ENCODE measurements around the genes TYR and AMOTL1.

GRCh38 chr11:89177642-89178328, at the start of gene TYR:
TSS of gene TYR (plus strand) at chr11:89177875.
- PRO-cap = no peak

DNA sequence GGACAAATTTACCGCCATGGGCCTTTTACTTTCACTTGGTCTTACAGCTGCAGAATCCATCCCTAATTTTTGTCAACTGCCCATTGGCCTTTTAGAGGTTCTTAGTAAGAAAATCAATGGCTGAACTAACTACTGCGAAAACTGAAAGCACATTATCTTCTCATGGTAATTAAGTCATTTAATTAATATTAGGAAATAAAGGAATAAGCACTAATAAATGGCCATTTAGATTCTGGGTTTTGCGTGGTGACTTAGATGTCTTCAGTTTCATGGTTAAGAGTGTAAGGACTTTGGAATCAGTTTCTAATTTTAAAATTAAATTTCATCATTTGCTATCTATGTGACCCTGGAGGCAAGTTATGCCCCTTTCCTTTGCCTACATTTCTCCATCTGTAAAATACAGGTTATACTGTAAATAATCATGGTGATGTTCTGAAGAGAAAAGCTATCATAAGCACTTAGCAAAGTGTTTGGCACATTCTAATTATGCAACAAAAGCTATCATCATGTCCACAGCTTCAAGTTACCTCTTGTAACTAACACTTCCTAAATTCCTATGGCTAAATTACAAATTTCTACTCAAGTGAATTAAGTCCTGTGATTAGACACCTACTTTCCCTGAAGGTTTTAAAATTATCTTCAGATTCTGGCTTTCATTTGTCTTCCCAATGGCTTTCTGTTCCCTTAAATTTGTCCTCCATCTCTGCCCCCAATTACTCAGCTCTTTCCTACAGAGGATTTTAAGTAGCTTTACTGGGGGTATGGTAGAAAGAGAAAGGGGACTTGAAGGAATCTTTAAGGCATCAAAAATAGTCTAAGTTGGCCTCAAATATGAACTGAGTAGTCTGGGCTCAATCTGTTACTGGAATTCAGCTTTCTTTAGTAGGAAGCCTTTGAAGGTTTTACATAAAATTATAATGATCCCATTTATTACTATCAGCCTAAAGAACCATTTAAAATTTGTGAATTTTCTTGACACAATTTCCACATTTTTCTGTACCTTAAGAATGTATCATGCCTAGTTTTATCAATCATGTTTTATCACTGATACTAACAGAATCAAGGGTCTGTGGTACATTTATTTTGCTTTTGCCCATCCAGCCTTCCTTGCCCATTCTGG, 26.3 kb downstream of the CHORDC1 start:
- PRO-cap = no peak

- PRO-cap = no peak
Observed at GRCh38 chr11:91982225-91982483, 242.5 kb upstream of the FAT3 start.

DNA sequence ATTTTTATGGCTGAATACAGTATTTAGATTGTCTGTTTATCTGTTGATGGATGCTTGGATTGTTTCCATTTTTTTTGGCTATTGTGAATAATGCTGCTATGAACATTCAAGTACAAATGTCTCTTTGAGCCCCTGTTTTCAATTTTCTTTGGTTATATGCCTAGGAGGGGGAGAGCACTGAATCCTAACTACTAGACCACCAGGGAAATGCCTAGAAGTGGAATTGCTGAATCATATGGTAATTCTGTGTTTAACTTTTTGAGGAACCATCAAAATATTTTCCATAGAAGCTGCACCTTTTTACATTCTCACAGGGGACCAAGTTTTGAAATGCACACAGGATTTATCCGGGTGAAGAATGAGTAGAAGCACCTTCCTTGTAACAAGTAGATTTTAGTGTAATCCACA, 139.4 kb upstream of the FAT3 start:
- PRO-cap = no peak

GRCh38 chr11:92226619-92227790, 2.4 kb downstream of the FAT3 start:
- PRO-cap = no peak

GRCh38 chr11:92969941-92970253, 446 bp downstream of the MTNR1B start:
- PRO-cap = no peak

- PRO-cap = no peak
Observed at GRCh38 chr11:93329908-93330241, 667 bp upstream of the DEUP1 start.

DNA sequence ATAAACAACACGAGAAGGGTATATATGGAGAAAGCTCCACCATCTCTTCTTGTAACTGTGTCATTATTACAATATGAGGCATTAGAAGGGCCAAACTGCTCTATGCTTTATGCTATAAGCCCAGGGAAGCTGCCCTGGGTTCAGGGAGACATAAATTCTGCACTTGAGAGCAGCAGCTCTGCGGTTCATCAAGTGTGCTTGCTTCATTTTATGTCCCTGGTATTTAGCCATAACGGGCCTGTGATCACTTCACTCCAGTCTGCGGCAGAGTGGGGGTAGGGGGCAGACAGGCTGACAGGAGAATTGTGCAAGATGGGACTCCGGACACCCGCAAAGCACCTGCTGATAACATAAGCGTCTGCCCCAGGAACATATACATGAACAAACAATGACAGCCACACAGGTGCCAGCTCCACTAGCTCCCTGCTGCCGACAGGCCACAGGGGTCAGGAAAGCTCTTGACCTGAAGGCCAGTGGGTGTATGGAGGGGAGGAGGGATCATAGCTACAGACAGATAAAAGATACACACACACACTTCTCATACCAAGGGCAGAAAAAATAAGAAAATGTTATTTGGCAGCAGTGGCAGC, 56.1 kb downstream of the SMCO4 start:
- PRO-cap = no peak

- PRO-cap = no peak
Observed at GRCh38 chr11:93536570-93536896, 6.7 kb downstream of the SMCO4 start.

- PRO-cap = unidirectional peak, minus-strand start at chr11:93742019
Observed at GRCh38 chr11:93741762-93742488, 453 bp downstream of the C11orf54 start.

- PRO-cap = unidirectional peak, plus-strand start at chr11:94119154
Observed at GRCh38 chr11:94118980-94119280, 9.7 kb upstream of the PANX1 start.

DNA sequence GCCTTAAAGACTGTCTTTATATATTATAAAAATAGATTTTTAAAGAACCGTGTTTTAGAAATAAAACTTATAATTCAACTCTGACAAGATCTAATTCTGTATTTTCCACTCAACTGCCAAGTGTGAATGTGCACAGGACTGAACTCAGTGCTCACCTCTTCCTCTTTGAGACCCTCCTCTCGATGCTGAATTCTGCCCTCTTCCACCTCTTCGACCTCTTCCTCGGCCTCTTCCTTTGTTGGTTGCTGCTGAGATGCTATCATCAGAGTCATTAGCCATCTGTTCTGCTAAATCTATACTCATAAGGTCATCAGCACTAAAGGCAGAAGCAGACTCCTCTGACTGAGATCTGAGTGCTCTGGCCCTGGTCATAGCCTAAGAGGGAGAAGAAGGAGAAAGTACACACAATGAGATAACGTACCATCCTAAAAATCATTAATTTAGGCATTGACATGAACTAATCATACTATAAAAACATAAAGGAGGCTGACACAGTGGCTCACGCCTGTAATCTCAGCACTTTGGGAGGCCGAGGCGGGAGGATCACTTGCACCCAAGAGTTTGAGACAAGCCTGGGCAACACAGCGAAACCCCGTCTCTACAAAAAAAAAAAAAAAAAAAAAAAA, 46.0 kb upstream of the GPR83 start:
- PRO-cap = no peak

DNA sequence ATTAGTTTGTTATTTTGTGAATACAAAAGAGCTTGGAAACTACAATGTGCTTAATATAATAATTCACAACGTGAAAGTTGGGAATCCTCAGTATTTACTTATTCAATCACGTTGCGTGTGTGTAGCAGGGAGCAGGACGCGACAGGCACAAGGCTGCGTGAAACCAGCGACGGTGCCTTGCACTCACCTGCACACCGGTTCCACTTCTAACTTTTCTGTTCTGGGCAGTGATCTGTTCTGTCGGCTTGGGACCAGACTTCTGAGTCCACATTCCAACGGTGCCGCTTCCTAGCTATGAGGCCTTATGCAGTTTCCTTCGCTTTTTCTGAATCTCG, 392 bp upstream of the C11orf97 start:
- PRO-cap = no peak

- PRO-cap = no peak
Observed at GRCh38 chr11:94513527-94514017, 1.3 kb downstream of the C11orf97 start.

DNA sequence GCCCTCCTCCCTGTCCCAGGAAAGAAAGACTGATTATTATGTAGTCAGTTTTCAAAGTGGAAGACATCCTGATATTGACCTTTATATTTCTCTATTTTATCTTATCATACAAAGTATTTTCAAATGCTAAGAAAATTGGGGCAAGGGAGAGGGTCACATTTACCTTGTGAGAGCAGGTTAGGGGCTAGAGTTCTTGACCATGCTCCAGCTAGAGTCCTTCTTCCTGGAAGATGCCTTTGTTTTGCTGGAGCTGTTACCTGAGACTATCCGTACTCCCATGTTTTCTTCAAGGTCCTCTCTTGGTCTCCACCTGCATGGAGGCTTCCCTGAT, 24.6 kb downstream of the PIWIL4 start:
- PRO-cap = no peak

DNA sequence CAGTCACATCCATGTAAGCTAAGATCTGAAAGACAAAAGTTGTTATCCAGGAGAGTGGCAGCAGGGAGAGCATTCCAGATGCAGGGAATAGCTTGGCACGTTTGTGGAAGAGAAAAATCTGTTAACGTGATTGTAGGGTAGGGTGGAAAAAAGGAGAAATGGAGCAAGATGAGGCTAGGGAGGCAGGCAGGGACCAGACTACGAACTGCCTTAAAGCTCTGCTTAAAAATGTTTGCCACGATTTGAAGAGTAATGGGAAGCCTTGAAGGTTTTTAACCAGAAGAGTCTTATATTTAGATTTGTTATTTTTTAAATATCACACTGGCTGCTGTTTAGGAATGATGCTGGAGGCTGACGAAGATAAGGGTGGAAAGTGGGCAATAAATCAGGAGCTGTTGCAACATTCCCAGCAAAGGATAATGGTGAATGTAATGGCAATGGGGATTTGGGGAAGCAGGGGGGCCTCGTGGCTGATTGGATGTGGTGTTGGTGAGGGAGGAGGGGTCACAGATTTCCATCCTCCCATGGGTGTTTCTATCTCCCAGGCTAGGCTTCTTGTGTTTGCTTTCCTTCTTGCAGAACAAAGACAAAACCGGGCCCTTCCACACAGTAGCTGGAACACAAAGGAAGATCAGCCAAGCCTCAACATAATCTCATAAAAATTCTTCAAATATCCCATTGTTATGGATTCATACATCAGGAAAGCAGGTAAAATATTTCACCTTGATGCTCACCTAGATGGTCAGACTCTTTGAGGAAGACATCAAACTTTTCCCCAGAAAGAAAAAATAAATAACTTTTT, 80.7 kb downstream of the PIWIL4 start:
- PRO-cap = unidirectional peak, plus-strand start at position 578 of the sequence

DNA sequence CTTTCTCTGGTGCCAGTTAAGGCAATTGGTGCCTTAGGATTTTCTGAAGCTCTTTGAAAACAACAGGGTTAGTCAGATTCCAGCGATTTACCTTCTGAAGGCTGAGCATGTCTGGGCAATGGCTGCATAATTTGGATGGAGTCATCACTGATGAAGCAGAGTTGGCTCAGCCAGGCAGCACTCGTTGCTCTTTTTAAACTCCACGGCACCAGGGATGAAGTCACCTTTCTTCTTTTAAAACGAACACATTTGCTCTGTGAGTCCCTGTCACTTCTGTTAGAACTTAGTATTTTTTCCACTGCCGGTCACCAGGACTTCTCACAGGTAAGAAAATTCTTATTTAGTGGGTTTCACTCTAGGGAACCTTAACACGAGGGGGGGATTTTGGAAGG, 61.9 kb upstream of the AMOTL1 start:
- PRO-cap = no peak

GRCh38 chr11:94767569-94768671, at the start of gene AMOTL1:
TSS of gene AMOTL1 (plus strand) at chr11:94768356.
- PRO-cap = bidirectional peak, plus-strand start at chr11:94768196, minus-strand start at chr11:94767972; unidirectional peak, plus-strand start at chr11:94768316; unidirectional peak, plus-strand start at chr11:94768423

DNA sequence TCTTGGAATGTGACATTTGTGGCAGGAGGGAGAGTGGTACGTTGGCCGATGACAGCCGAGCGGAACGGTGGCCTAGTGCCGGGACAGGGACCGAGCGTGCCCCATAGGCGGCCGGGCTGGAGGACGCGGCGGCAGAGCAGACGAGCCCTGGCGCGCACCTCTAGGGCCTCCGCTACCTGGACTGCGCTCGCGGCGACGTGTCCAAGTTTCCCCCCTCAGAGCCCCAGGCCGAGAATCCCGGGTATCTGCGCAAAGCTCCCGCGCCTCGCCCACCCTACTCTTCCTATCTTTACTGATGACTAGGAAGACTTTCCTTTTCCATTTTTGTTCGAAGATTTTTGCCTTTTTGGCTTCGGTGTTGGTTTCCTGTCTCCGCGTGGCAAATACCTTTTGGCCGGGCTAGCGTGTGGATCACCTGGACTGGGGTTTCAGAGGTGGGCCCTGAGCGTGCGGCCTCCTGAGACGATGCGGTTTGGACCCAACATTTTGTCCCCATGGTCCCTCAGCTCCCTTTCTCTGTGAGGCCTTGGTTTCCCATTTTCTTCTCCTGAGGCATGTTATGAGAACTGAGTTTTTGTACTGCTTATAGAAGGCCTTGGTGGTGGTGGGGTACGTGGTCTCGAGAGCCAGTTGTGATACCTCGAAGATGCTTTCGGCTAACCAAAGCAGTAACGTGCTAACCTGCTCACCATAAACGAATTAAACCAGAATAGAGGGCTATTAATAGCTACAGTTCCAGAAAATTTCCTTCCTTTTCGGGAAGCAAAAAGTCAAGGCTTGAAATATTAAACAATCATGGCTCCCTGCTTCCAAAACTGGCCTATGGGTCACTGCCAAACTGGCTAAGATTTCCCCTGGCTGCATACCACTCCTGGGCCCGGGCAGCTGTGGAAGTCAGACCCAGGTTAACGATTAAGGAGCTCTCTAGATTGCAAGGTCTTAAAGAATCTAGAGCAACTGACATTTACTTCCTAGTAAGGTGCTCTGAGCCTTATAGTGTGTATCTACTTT, 1.4 kb downstream of the AMOTL1 start:
- PRO-cap = unidirectional peak, minus-strand start at position 183 of the sequence

- PRO-cap = bidirectional peak, plus-strand start at chr11:95068844, minus-strand start at chr11:95068666
Observed at GRCh38 chr11:95068322-95068958, 1.7 kb downstream of the SRSF8 start.